Endothelial cell (in vitro differentiated cells): ENCODE results near the genes SCGB1A1 and EEF1G.

DNA sequence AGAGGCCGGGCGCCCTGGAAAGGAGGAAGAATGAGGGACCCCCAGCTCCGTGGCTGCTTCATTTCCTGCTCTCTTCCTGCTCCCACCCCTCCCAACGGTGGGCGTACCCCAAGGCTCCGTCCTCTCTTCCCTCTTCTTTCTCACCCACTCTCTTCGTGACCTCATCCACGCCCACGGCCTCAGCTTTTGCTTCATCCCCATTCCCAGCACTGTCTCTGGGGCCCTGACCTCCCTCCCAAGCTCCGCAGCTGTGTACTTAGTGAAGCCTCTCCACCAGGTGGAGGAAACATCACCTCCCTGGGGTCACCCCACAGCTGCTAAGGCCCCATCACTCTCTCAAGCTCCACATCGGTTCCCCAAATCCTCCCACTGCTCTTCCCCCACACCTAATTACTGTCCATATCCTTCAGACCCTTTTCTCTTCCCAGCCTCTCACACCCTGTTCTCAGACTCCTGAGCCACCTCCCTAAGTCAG is 7.8 kb upstream of the SYT7 start:
- PRO-cap = no peak

DNA sequence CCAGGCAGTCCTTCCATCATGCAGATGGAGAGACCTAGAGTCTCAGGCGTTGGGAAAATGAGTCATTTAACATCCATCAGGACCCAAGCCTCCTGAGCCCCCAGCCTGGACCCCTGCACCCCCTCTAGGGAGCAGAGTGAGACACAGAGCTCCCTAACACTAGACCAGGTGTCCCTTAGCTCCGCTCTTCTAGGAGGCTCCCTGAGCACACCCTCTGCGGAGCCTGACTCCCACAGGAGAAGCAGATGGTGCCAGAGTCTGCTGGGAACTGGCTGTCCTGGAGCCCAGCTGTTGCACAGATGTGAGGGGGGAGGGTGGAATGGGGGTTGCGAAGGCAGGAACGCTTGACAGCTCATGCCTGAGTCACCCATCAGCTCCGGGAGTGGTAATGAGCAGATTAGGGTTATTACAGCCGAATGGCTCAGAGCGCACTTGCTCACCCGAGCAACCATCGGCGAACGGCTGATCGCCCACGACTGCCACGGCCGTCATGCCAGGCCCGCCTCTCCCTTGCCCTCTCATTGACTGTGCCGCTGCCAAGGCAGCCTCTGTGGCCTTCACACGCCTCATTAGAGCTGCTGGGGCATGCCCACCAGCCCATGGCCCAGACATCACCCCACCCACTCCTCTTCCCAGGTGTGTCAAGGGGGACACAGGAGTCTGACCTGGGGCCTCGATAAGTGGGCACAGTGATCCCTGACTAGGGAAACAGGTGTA is 22.2 kb upstream of the SYT7 start:
- PRO-cap = no peak

GRCh38 chr11:61630097-61630659 is 49.3 kb upstream of the SYT7 start:
- PRO-cap = no peak

DNA sequence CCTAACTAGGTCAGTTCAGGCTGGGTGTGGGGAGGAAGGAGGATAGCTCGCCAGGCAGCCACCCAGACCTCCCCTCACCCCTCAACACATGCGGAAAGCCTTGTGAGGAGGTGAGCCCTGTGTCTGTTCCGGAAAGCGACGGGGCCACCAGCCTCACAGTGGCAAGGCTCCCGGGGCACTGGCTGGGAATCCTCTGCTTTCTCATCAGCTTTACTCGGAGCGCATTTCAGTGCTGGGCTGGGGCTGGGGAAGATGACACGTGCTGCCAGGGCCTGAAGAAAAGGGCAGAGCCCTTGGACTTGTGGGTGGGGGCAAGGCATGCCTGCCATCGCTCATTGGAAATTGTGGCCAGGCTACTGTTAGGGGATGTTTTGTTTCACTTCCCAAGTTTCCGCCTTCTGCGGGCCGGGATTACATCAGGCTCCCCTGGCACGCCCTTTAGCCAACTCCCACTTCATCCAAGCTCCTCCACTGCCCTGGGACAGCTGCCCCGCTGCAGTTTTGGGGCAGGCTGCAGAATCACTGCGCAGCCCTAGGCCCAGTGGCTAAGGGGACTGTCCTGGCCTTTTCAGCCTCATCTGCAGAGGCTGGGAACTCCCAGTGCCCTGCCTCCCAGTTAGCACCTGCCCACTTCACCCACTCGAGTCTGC is 8.6 kb downstream of the DAGLA start:
- PRO-cap = no peak

- PRO-cap = no peak
These were observed 4.8 kb downstream of the FEN1 start for GRCh38 chr11:61797220-61798256.

DNA sequence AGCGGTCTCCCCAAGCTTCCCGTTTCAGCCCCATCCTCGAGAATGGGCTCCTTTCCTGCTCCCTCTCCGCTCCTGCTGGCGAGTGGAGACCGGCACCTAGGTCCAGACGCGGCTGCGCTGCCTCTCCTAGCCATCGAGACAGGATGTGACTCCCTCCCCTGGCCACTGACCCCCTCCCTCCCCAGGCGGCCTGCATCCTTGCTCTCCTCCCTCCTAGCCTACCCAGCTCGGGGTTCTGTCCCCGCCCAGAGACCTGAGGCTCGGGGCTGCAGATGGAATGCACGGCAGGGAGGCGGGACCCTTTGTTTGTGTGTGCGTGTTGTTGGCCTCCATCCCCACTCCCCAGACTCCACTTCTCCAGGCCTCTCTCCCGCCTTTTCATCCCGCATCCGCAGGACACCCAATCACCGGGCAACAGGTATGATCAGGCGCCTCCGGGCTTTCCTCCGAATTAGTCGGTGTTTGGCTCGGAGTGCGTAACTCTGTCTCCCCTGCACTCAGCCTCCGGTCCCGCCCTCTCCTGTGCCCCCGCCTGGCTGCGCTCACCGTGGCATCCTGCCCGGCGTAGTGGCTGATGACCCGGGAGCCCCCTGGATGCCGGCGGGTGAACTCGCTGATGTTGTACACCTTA is 679 bp downstream of the FADS1 start:
- PRO-cap = bidirectional peak, plus-strand start at position 248 of the sequence, minus-strand start at position 147 of the sequence; bidirectional peak, plus-strand start at position 454 of the sequence, minus-strand start at position 569 of the sequence

GRCh38 chr11:61829471-61830033 is 1.5 kb downstream of the FADS2 start:
- PRO-cap = no peak

DNA sequence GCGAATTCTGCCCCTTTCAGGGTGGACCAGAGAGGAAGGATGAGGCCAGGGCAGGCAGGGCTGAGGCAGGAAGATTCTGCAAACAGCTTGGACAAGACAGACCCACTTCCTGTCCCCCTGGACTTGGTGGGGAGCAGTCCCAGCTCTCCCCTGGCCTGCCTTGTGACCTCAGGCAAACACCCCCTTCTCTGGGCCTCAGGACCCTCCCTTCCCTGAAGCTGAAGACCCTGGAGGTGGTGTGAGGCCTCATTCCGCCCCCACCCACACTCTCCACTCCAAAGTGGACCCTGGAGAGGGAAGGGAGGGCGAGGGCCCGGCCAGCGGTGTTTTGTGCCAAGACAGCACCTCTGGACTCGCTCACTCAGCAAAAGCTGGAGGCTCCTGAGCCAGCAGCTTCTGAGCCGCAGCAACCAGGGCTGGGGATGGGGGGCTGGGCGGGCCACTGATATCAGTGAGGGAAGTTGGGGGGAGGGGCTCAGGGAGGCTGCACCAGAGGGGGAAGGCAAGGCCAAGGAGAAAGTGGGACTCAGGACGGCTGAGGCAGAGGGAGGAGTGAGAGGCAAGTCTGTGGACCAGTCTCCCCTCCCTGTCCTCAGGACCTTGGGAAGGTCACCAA is 8.5 kb downstream of the RAB3IL1 start:
- PRO-cap = no peak

DNA sequence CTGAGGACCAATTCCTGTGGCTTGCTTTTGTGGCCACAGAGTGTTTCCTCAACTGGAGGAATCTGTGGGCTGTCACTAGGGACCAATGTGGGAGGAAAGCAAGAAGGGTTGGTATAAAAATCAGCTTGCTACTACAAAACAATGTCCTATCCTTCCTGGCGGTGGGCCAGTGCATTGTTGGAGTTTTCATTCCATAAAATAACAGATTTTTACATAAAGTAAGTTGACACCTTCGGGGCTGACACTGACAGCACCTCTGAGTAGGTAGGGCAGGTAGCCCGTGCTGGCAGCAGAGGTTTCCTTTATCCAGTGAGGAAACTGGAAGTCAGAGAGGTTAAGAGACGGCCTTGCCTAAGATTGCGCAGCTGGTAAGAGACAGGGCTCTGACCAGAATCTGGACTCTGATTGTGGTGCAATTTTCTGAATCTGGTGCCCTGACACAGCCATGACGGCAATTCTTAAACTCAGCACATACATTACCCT is 8.6 kb upstream of the FTH1 start:
- PRO-cap = no peak

GRCh38 chr11:62044953-62045152 is 77.4 kb upstream of the FTH1 start:
- PRO-cap = no peak

GRCh38 chr11:62046717-62047366 is 77.0 kb upstream of the INCENP start:
- PRO-cap = no peak

DNA sequence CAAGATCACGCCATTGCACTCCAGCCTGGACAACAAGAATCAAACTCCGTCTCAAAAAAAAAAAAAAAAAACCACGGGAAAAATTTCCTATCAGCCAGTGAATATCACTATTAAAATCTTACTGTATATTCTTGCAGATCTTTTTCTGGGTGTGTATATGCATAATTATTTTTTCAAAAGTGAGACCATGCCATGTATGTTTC is 21.3 kb upstream of the SCGB1A1 start:
- PRO-cap = no peak

DNA sequence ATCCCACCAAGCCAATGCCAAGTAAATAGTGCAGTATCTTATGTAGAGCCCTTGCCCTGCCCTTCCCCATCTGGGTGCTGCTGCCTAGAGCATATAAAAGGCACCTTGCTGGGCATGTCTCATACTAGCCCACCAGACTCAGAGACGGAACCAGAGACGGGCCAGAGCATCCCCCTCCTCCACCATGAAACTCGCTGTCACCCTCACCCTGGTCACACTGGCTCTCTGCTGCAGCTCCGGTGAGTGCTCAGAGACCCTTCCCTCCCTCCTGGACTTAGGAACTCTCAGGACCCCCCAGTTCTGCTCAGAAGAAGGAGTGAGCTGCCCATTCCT is at the start of gene SCGB1A1:
Gene SCGB1A1 (plus strand): TSS at position 122 of the 333 bp plus-strand sequence.
- PRO-cap = no peak

DNA sequence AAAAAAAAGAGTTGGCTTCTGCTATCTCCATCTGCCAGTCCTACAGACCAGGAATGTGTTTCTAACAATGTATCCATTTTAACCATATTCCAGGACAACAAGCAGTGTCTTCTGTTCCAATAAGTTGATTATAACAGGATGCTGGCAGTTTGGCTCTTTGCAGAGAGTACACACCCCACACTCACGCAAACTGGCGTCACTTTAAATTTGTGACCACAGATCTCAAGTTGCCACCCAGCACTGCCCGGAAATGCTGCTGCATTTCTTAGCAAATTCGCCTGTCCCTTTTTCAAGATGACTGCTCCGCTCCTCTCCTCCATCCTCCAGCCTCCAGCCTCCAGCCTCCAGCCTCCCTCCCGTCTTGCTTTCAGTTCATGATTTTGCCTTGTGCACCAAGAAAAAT is 44.3 kb downstream of the SCGB1A1 start:
- PRO-cap = no peak

GRCh38 chr11:62464679-62465063 is 45.8 kb downstream of the SCGB1A1 start:
- PRO-cap = no peak

DNA sequence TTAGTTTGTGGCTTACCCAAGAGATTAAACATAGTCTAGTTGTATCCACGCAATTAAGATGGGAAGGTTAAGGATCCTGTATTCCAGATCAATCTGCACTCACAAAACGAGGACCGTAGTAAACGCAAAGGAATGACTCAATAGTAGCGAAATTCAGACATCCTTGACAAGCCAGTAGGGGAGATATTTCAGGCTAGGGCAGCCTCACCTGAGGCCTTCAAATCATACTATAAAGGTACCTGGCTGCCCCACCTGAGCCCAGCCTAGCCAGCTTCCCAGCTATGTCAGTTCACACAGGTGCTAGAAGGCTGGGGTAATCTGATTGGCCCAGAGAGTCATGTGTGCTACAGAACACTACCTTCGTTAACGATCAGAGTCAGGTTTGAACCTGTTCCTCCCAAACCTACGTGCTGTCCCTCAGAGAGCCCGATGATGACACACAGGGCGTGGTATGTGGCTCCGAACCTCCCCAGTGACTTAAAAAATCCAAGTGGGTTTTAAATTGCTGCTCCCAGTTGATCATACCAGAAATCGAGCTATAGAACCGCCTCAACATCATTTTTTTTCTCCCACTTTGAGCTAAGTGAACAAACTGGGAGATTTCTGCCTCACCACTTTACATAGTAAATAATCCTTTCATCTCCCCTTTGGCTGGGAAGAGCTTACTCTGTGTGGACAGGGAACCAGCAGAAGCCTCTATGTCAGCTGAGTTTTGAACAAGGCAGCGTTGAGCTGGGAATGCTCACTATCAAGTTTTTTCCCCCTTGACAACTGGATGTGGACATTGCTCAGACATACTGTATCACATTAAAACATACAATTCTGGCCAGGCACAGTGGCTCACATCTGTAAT is 46.3 kb downstream of the AHNAK start:
- PRO-cap = no peak

- PRO-cap = no peak
These were observed 2.7 kb downstream of the AHNAK start for GRCh38 chr11:62543903-62544277.

DNA sequence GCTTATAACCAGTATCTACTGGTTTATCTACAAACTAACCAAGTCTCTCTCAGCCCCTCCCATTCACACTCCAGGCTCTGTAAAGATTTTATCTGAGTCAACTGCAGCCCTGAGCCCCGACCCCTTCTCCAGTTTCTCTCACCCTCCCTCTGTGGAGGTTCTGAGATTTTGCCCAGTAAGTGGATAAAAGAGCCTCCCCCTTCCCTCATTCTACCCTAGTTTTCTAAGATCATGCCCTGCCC is 9.2 kb upstream of the AHNAK start:
- PRO-cap = no peak

DNA sequence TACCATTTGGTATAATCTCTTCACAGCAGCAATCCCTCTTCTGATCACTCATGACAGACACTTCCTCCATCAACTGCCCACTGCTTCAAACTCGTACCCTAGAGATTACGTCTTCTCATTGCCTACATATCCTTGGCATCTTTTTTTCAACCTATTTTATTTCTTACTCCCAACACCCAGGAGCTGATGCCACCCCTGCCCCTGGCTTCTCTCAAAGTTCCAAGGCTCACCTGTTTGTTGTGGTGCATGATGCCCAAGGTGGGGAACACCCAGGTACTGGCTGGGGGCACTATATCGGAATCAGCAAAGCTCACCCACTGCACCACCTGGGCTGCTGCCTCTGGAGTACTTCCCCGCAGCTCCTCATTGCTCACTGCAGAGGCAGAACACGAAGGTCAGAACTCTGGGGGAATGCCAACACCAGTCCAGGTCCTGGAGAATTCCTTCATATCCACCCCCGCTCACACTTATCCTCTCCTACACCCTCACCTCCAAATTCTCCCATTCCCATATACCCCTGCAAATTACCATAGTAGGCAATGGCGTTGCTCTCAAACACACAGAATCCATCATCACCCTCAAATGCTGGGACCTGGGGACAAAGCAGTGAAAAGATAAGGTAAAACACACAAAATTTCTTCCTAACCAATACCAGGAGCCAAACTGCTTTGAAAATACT is 2.2 kb downstream of the EEF1G start:
- PRO-cap = no peak

DNA sequence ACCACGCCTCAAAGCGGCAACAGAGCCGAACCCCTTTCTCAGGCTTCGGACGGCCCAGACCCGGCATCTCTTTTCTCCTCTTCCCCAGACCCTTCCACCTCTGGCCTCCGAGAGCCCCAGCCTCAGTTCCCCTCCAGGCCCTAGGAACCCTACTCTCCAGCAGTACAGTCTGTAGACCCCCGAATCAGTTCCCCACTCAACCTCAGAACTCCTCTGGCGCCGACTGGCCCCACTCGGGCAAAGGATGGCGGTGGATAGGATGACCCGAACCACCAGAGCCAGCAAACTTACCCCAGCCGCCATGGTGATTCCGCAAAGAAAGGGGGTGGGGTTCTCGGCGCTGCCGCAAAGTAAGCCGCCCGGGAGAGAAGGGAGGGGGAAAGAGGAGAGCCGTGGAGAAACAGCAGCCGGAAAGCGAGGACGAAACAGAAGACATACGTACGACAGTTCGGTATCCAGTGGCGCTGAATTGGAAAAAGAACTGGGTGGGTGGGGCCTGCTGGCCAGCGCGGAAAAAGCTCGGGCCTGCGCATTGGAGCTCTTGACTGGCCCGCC is at the start of gene EEF1G:
Gene EEF1G (minus strand): TSS at position 352 of the 555 bp plus-strand sequence.
- PRO-cap = bidirectional peak, plus-strand start outside the sequence, minus-strand start at position 321 of the sequence